Skin of body (tissue), 2 donors: ENCODE data around the genes KRTAP10-6, KRTAP10-10 and SUMO3.

DNA sequence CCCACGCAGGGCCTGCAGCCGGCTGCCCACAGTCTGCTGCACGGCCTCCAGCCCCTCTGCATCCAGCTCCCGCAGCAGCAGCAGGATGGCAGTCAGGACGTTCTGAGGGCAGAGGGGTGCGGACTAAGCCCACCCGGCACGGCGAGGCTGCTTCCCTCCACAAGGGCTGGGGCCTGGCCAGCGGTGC is 9.1 kb downstream of the CFAP410 start:
- RAMPAGE, long total RNA: no peak

DNA sequence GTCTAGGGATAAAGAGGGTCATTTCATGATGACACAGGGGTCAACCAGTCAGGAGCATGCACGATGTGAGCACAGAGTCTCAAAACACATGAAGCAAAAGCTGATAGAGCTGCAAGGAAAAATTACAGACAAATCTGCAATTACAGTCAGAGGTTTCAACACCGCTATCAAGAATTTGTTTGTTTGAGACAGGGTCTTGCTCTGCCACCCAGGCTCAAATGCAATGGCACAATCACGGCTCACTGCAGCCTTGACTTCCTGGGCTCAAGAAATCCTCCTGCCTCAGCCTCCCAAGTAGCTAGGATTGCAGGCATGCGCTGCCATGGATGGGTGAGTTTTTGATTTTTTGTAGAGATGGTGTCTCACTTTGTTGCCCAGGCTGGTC is 3.4 kb upstream of the LRRC3 start:
- RAMPAGE, long total RNA: no peak

- RAMPAGE, long total RNA: no peak
These were observed at the start of gene KRTAP10-6 for GRCh38 chr21:44592304-44592552. Gene KRTAP10-6, minus strand, starts transcription at chr21:44592505.

DNA sequence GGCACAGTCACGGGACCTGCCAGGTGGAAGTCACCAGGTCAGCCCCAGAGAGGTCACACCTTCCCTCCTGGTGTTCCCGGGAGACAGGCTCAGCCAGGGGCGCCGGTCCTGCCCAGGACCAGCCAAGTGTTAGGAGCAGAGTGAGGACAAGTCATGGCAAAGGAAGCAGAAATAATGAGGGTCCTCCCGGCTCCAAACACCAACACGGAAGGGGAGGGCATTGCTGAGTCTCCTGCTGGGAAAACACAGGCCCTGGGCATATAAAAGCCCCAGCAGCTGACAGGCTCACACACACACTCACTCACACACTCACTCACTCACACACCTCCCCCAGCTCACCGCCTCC is at the start of gene KRTAP10-10:
Gene KRTAP10-10, plus strand, starts transcription at position 295 of the 346 bp plus-strand sequence.
- RAMPAGE, long total RNA: no peak

GRCh38 chr21:44791365-44791975 is 10.2 kb downstream of the UBE2G2 start:
- RAMPAGE, long total RNA: no peak

- RAMPAGE, long total RNA: no peak
These were observed at the start of gene SUMO3 for GRCh38 chr21:44817790-44818991. Gene SUMO3, minus strand, starts transcription at chr21:44818062.

DNA sequence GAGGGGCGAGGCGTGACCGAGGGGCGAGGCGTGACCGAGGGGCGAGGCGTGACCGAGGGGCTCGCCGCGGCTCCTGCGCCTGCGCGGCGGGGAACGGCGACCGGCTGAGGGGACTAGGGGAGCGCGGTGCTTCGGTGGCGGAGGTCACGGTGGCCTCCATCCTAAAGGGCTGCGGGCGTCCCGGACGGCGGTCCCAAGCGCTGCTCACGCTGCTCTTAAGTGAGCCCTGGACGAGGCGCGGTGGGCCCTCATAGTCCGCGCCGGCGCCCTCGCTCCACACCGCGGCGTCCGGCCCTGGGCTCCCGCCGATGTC is 421 bp upstream of the PTTG1IP start:
- RAMPAGE, long total RNA: no peak

DNA sequence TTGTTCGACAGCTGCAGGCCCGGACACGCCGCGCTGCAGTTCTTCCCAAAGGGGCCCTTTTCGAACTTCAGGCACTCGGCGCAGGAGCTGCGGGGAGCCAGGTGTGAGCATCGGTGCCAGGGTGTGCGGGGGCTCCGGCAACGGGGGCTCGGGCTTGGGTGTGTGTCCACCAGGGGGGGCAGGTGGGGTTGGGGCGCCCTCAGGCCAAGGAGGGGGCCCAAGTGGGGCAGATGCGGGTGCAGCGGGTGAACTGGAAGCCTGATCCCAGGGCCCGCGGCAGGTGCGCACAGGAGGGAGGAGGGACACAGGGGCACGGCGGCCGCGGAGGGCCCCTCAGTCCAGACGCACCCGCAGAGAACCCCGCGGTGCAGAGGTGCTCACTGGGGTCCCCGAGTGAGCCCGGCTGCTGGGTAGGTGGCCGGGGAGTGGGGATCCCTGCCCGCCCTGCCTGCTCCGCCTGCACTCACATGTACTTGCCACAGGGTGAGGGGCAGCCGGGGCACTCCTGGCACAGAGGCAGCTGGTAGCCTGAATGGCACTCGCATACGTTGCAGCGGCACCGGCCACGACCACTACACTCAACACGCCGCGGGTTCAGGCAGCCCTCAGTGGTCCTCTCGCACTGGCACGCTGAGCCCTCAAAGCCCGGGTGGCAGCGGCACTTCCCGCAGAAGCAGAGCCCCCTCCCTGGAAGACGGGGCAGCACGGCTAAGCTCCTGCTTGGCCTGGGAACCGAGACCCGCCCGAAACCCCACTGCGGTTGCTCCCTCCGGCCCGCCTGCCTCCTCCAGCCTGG is 15.5 kb upstream of the PTTG1IP start:
- RAMPAGE, long total RNA: no peak

DNA sequence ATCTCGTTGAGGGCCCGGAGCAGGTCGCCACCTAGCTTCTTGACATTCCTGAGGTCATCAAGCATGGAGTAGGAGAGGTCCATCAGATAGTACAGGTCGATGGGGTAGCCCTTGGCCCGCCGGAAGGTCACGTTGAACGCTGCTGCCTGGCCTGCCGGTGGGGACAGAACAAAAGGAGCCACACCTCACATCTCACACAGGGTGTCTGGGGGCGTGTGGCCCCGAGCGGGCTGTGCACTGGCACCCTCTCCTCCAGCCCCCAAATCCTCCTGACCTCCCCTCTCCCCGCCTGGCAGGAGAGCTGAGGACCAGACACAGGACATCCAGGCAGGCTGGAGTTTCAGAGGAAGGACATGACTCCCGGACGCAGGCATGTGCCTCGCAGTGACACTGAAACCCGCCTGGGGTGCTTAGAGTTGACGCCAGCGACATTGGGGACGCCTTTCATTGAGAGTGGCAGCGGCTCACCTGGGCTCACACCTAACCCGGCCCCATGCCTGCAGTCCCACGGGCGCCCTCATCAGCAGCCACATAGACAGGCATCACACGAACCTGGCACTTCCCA is 17.2 kb downstream of the ITGB2 start:
- RAMPAGE, long total RNA: no peak

GRCh38 chr21:44907587-44907918 is 13.1 kb downstream of the ITGB2 start:
- RAMPAGE, long total RNA: no peak

DNA sequence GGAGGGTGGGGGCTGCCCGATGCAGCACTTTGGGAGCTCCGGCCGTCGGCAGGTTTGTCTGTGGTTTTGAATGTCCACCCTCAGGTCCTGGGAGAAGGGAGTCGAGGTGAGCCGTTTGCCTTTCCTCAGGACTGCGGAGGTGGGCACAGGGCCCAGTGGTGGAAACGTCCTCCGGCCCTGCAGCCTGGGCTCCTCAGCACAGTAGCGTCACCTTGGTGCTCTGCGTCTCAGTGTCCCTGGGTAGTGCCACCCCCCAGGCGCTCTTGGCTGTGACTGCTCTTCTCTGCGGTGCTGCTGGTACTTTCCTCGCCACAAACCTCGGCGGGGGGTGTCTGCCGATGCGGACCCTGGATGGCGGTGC is 14.6 kb downstream of the SLX9 start:
- RAMPAGE, long total RNA: no peak

GRCh38 chr21:44955244-44955879 is 15.5 kb downstream of the SLX9 start:
- RAMPAGE, long total RNA: no peak

GRCh38 chr21:44973609-44973922 is 33.7 kb downstream of the SLX9 start:
- RAMPAGE, long total RNA: no peak

- RAMPAGE, long total RNA: no peak
These were observed 943 bp upstream of the ADARB1 start for GRCh38 chr21:45073265-45074008.

- RAMPAGE, long total RNA: no peak
These were observed 978 bp downstream of the ADARB1 start for GRCh38 chr21:45075223-45075893.

GRCh38 chr21:45077894-45078810 is 3.8 kb downstream of the ADARB1 start:
- RAMPAGE, long total RNA: no peak

- RAMPAGE, long total RNA: no peak
These were observed 58.5 kb downstream of the ADARB1 start for GRCh38 chr21:45132785-45133357.

DNA sequence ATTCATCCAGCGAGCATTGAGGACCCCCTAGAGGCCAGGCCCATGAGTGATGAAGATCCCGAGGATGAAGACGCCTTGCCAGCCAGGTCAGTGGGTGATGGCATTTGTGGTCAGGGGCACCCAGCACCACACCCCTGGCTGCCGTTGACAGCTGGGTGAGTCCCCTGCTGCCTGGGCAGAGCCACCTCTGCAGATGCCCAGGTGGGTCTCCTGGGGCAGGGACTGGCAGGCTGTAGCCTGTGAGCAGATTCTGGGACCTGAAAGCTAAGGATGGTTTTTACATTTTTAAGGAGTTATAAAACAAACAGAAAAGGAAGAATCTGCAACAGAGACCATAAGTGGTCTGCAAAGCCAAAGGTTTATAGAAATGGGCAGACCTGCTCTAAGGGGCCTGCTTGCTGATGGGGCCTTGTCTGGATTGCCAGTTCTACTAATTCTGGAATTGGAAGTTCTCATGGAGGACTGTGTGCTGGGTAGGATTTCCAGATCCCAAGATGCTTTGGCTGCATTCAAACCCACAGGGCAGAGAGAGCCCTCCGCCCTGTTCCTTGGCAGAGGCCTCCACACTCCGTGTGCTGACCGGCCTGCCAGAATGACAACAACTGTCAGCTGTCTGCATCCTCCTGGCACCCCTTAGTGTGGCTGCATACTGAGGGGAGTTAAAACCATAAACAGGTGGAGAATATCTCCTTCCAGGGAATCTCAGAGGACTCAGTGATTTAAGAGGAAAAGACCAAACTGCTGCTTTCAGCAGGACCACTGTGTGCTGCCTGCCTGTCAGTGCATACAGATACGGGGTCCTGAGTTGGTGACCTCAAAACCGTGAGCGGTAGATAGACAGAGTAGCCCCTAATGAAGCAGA is 60.6 kb downstream of the ADARB1 start:
- RAMPAGE, long total RNA: no peak

DNA sequence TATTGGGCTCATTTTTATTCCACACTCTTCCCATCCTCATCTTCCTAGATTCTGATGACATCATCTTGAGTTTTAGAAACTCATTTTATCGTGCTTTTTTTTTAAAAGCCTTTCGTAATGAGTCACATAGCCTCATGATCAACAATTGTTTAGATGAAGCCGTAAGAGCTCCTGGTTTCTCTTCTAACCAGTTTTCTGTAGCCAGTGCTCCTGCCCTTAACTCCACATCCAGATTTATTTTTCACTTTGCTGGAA is 78.6 kb downstream of the POFUT2 start:
- RAMPAGE, long total RNA: no peak

GRCh38 chr21:45227851-45228602 is 59.7 kb downstream of the POFUT2 start:
- RAMPAGE, long total RNA: no peak